ENCODE measurements around the gene TNFRSF1A.

GRCh38 chr12:4025075-4025470 lies 151.9 kb upstream of the PARP11 start:
- RRBS, result no CpG with 5 or more reads among the region's 11 CpGs

DNA sequence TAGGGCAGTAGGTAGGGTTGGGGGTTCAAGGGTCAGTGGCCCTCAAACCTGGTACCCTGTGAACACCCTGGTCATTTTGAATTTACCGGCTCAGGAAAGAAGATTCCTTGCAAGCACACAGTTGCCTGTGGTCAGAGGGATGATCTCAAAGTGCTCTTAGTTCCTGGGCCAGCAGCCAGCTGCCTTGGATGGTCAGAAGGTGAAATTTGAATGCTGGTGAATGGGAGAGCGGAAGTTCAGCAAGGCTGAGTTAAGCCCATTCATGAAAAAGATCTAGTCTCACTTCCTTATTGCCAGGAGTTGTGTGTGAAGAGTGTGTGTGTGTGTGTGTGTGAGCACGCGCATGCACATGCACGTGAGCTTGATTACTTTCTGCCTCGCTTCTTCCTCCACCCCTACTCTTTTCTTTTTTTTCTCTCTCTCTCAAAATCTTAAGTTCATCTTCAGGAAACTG lies 155.5 kb upstream of the CCND2 start:
- RRBS, result no CpG with 5 or more reads among the region's 6 CpGs

DNA sequence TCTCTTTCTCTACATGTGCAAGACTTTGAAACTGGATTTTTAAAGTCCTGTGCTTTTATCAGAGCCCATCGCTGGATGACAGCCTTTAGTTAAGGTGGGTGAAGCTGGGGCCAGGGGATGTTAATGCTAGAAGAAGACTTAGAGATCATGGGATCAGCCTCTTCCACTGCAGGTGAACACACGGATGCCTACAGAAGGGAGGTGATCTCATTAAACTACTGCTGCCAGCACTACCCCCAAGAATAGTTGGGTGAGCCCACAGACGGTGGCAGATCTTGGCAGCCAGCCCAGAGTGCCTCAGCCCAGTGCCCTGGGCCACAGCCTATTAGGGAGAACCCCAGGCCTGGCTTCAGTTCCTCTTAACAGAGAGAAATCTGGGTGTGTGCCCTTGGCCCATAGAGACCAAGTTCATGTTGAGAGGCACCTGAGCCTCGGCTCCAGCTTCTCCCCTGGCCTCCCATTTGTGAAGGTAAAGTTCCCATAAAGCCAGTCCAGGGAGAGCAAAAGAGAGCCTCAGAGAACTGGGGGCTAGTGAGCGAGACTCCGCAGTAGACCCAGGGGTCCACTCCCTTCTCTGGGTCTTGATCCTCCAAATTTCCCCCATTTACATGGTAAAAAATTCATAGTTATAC lies 125.1 kb upstream of the CCND2 start:
- RRBS, result no CpG with 5 or more reads among the region's 6 CpGs

DNA sequence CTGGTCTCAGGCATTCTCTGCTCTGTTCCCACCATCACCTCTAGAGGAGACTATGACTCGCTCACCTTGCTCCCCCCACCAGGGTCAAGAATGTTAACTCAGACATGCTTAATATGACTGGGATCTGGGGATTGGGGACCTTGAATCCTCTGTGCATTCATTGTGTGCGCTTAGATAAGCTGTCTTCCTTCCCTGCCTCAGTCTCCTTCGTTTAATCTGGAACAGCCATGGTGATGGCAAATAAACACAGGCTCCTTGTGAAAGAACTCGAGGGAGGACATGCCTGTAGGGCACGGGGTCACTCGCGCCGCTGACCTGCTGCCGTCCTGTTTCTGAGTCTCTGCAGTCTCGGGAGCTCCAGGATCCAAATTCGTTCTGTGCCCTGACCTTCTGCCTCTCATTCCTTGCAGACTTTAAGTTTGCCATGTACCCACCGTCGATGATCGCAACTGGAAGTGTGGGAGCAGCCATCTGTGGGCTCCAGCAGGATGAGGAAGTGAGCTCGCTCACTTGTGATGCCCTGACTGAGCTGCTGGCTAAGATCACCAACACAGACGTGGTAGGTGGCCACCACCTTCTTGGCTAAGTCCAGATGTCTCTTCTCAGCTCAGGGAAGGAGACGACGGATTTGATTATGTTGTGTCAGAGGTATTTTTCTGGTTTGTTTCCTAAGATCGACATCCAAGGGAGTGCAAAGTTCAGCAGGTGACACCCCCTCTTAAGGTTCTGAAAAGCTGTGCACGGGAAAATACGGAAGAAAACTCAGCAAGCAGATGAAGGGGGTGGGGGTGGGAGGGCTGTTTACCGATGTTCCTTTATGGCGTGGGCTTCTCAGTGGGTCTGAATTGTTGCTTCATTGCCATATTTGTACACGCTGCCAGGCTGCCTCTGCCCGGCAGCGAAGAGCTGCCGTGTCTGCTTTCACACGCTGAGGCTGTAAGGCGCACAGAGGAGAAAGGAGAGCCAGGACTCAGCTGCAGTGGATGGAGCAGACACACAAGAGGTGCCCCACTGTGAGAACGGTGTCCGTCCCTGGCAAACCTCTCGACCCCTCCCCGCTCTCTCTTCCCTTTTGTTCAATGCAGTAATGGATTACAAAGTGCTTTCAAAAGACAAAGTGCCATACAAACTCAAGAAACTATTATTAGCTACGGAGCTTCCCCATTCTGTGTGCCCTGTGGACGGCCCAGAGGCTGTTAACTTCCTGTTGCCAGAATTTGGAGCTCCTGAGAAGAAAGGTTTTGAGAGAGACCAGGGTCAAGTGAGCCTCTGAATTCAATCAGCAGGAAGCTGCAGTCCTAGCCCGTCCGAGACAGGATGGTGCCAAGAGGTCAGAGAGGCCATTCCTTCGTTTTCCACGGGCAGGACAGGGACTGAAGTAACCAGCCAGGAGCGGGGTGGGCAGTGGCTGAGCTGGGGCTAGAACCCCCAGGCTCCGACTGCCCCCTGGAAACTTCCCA lies 15.4 kb downstream of the CCND2 start:
- RRBS, result no CpG with 5 or more reads among the region's 41 CpGs

GRCh38 chr12:4291005-4291268 lies 17.4 kb downstream of the CCND2 start:
- RRBS, result no CpG with 5 or more reads among the region's 5 CpGs

- RRBS, result no CpG with 5 or more reads among the region's 7 CpGs
Measured at GRCh38 chr12:4300725-4301372, 20.2 kb upstream of the TIGAR start.

DNA sequence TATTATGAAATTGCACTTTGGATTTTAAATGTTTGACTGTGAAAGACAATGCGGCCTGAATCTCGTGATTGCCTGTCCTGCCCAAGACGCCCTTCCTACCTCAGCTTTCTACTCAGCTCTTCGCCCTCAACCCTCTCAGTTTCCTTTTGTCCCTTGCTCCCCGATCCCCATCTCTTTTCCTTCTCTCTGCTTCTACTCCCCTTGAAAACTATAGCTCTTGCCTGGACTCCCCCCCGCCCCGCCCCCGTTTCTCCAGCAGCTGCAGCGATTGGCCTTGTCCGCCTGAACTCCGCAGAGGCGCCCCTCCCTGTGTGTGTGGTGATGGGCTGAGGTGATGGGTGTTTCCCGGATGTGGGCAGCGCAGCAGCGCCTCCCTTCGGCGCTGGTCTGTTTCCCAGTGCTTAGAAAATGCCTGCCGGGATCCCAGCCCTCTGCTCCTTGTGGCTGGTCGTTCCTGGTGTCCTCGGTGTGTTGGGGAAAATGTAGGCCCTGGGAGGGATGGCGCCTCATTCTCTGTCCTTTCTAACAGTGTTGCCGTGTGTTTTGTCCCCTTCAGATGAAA lies 43.3 kb downstream of the GALNT8 start:
- RRBS, result 2% methylated on average over 6 of the region's 22 CpGs

DNA sequence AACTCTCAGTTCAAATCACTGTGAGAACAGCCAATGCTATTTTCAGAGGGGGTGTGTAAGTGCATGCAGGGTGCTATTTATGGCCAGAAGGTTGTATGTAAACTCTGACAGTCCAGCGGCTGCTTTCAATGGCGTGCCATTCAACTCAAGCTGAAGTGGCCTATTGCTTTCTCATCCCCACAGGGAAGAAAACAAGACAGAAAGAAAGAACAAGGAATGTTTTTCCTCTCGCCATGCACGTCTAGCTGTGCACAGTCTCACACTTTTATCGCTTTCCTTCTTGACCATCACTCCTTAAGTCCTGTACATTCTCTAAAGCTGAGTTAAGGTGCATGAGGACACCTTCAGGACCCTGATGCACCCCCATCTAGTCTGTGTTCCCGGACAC lies 127.3 kb downstream of the KCNA5 start:
- RRBS, result no CpG with 5 or more reads among the region's 6 CpGs

DNA sequence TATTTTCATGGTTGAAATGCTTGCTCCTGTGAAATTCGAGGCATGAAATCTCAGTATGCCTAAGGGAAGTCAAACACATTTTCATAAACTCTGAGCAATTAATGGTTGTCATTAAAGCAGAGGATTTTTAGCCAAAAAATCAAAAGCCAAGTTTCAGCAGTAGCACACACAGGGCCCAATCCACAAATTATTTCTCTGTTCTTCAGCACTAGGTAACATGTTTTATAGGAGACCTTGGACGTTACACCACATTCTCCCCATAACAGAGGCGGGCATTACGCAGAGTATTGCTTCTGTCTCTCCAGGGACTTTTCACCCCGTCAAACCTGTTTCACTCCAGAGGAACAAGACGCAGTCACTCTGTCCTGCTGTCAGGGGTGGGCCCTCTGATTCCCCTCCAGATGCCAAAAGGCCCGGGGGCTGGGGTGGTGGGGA lies 71.7 kb downstream of the NTF3 start:
- RRBS, result no CpG with 5 or more reads among the region's 7 CpGs

- RRBS, result no CpG with 5 or more reads among the region's 4 CpGs
Measured at GRCh38 chr12:5981760-5982004, 36.6 kb upstream of the ANO2 start.

GRCh38 chr12:6140892-6141455 lies 16.5 kb upstream of the VWF start:
- RRBS, result no CpG with 5 or more reads among the region's 6 CpGs

- RRBS, result no CpG with 5 or more reads among the region's 11 CpGs
Measured at GRCh38 chr12:6142668-6143126, 18.2 kb upstream of the VWF start.

GRCh38 chr12:6190159-6190632 lies 10.0 kb upstream of the CD9 start:
- RRBS, result no CpG with 5 or more reads among the region's 13 CpGs

DNA sequence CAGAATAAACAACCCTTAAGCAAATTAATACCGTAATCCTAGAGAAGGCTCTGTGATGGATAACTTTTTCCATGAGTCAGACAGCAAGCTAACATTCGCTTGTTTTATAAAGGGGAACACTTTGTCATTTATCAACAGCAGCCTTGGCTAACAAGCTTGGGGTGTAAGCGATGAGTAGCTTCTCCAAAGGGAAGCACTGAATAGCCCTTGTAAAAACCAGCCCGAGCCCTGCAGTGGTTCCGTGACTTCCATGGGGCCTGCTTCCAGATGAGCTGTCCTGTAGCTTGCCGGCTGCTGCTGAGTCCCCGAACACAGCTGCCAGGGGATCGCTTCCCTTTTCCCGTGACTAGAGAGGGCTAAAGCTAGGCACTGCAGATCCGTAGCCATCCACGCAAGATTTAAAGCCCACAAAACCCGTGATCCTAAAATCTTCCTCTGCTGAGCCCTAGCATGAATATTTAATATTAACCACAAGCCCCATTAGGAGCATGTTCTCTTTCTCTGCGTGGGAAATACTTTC lies 29.7 kb downstream of the CD9 start:
- RRBS, result no CpG with 5 or more reads among the region's 13 CpGs

DNA sequence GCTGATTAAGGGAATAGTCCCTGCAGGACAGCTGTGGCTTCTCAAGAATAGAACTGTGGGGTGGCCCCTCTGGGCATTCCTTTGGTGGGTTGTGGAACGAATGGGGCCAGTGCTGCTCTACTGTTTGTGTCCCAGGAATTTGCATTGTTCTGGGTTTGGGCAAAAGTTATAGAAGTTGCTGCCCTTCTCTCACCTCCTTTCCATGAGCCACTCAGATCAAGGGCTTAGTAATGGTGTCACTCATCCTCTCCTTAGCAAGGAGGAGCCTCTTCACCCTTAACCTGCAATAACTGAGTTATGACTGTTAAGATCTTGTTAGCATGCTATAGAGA lies 31.3 kb downstream of the CD9 start:
- RRBS, result no CpG with 5 or more reads among the region's 1 CpG

DNA sequence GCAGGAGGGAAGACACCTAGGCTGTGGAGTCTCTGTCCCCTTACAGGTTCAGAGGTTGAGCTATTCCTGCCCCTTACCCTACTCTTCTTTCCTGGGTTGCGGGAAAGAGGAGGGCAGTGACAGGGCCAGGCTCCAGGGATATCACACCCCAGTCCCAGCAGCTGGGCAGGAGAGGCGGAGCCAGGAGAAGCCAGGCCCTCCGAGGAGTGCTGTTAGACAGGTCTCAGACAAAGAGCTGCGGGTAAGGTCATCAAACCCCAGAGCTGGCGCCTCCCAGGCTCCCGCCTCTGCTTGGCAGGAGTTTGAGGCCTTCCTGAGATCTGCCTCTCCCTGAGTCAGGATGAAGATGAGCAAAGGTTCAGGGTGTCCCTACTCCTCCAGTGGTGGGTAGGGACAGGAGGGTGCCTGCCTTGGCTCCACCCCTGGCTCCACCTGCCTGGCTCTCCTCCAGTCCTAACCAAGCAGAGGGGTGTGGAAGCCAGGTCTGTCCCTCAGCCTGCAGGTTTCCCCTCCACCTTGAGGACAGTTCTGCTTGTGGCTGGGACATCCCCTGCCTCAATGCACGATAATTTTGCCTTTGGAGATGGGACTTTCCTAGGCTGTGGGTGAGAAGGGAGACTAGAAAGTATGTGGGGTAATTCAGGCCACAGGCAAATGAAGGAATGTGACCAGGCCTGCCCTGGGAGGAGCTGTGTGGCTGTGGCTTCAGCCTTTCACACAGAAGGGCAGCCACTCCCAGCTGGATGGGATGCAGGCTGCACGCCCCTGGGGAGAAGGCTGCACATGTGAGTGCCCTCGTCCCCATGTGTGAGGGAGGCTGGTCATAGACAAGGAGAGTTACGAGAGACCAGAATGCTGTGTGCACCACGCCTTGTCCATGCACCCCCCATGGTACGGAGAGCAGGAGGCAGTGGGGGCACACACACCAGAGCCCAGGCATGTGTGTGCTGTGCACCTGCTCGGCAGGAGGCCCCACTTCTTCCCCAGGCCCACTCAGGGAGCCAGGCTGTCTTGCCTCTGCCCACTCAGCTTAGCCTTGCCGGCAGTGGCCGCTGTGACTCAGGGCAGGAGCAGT lies 2.3 kb downstream of the PLEKHG6 start:
- RRBS, result no CpG with 5 or more reads among the region's 15 CpGs

GRCh38 chr12:6322257-6322690 lies 11.8 kb downstream of the PLEKHG6 start:
- RRBS, result no CpG with 5 or more reads among the region's 4 CpGs

- RRBS, result no CpG with 5 or more reads among the region's 8 CpGs
Measured at GRCh38 chr12:6336550-6336960, 5.3 kb downstream of the TNFRSF1A start.

- RRBS, result no CpG with 5 or more reads among the region's 22 CpGs
Measured at GRCh38 chr12:6341474-6342430, at the start of gene TNFRSF1A. Gene TNFRSF1A, minus strand, starts transcription at chr12:6342076.

DNA sequence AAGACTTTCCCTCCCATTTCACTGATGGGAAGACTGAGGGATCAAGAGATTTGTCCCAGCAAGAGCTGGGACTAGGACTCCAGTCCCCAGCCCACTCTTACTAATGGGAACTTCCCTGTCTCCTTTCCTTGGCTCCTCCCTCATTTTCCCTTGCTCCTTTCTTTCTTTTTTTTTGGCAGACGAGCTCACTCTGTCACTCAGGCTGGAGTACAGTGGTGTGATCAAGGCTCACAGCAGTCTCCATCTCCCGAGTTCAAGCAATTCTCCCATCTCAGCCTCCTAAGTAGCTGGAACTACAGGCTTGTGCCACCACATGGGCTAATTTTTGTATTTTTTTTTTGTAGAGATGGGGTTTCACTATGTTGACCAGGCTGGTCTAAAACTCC lies 12.8 kb downstream of the SCNN1A start:
- RRBS, result no CpG with 5 or more reads among the region's 2 CpGs

Data from SK-N-MC (cell line).